LHCN-M2 (cell line): ENCODE measurements around the genes IL6, IGF2BP3, NPY, CYCS and C7orf31.

DNA sequence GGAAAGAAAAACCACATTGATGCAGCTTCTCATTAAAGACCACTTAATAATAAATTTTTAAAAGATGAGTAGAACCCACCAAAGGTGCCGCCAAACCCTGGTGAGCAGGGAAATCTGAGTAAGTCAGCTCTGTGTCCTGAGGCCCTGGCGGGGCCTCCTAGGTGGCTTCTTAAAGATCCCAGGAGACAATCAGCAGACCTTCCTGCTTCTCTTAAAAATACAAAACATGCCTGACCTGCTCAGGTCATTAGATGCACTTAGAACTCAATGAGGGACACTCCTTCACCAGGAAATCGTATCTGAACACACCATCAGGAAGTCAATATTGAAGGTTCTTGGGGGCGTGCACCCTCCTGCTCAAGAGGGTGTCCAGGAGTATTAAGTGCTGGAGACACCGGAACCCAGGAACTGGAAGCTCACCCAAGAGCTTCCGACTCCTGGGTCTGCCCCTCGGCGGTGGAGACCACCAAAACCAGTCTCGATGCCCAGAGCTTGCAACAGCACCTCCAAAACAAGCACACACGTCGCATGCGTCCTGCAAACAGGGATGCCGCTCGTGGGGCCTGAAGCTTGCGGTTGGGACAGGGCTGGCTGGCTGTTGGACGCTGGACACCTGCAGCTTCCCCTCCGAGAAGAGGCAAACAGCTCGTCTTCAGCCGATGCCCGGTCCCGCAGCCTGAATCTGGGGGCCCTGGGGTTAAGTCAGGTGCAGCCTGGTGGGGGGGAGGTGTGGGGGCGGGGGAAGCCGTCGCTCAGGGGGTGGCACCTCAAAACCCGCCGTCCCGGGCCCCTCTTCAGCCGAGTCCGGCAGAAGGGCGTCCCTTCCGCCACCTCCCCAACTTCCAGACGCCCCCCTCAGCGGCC lies 823 bp downstream of the RAPGEF5 start:
- RAMPAGE, long total RNA = no peak

DNA sequence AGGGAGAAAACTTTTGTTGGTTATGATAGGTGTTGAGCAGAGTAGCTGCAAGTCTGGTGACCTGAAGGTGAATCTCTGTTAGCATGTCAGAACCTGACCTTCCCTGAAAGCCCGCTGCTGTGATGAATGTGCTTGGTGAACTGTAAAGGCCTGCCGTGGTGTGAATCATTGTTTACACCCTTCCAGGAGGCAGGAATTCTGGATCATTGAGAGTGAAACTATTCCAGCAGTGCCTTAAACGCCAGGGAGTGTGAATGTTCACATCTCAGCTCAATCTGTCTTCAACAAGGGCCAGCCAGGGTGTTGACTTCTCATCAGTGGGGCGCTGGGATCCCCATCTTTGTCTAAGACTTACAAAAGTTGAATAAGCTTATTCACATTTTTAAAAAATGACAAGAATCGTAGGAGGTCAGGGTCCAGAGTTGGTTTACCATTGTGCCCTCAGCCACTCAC lies 775 bp upstream of the RAPGEF5 start:
- RAMPAGE, long total RNA = no peak

DNA sequence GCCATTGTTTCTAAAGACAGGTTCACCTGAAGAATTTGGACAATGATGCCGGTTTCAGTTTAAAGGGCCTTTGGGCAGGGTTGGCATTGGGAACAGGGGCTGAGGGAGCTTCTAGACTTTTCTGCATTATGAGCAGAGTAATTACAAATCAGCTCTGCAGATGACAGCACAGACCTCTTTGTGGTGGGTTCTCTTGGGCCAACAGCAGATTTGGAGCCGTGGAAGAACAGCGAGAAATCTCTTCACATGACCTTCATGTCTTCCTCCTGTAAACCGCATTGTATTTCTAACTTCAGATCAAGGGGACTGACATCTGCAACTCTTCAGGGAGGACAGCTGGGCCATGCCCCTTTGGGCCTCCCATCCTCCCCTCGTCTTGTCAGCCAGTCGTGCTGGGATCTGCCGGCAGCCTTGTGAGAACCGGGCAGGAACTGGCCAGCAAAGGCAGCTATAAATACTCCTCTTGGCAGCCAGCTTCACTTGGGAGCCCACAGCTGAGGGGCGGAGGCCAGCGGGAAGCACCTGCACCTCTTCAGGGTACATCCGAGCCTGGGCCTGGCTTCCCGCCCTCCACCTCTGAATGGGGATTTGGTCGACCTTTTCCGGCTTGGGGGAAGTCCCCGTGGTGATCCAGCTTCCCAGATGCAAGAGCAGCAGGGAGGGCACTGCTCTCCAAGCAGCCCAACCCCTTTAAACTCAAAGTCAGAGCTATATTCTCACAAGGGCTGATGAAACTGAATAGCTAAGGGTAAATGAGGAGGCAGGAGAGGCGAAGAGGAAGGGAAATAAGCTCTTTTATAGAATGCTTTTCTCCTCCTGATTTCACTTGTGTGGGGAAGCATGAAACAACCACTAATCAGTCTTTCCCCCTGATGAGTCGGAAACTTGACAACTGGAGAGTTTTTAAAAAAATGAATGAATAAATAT lies 54.7 kb downstream of the STEAP1B start:
- RAMPAGE, long total RNA = no peak

DNA sequence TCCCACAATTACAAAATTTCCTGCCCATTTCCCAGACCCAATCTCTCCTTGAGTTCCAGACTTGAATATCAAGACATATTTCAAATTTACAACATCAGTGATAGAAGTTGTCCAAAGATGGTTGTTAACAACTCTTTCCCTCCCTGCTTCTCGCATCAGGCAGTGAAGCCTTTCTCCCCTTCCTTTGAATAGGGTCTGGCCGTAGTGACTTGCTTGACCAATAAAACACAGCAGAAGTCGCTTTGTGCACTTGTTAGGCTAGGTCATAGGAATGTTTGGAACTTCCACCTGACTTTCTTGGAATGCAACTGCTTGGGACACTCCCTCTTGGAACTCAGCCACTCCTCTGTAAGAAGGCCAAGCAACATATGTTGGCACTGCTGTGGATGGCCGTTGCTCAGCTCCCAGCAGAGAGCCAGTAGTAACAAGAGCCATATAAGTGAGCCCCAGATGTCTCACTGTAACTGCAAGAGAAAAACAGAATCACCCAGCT lies 83.2 kb upstream of the STEAP1B start:
- RAMPAGE, long total RNA = no peak

DNA sequence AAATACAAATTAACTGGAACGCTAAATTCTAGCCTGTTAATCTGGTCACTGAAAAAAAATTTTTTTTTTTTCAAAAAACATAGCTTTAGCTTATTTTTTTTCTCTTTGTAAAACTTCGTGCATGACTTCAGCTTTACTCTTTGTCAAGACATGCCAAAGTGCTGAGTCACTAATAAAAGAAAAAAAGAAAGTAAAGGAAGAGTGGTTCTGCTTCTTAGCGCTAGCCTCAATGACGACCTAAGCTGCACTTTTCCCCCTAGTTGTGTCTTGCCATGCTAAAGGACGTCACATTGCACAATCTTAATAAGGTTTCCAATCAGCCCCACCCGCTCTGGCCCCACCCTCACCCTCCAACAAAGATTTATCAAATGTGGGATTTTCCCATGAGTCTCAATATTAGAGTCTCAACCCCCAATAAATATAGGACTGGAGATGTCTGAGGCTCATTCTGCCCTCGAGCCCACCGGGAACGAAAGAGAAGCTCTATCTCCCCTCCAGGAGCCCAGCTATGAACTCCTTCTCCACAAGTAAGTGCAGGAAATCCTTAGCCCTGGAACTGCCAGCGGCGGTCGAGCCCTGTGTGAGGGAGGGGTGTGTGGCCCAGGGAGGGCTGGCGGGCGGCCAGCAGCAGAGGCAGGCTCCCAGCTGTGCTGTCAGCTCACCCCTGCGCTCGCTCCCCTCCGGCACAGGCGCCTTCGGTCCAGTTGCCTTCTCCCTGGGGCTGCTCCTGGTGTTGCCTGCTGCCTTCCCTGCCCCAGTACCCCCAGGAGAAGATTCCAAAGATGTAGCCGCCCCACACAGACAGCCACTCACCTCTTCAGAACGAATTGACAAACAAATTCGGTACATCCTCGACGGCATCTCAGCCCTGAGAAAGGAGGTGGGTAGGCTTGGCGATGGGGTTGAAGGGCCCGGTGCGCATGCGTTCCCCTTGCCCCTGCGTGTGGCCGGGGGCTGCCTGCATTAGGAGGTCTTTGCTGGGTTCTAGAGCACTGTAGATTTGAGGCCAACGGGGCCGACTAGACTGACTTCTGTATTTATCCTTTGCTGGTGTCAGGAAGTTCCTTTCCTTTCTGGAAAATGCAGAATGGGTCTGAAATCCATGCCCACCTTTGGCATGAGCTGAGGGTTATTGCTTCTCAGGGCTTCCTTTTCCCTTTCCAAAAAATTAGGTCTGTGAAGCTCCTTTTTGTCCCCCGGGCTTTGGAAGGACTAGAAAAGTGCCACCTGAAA lies at the start of gene IL6:
Gene IL6 (plus strand): TSS at position 446 of the 1,233 bp plus-strand sequence.
- RAMPAGE, long total RNA = no peak

GRCh38 chr7:22980564-22980967 lies 33.4 kb downstream of the HYCC1 start:
- RAMPAGE, long total RNA = no peak

DNA sequence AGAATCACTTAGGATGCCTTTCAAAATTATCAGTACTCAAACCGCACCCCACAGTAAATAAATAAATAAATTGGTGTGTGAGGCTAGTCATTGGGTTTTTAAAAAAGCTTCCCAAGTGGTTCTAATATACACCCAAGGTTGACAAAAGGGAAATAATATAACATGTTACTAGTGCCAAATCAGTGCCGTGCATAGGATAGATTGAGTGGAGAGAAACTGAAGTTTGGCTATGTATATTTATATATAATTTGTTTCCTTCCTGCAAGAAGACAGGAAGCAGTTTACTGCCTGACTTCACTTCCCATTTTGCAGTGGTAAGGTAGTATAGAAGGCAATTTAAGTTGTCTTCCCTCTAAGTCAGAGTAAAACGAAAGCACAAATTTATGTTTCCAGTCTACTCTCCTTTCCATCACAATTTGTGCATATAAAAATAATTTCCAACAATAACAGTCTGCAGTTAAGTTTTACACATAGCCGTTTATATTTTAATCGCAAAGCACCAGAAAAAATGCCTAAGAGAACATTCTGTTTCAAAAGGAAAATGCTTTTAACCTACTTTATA lies 3.4 kb upstream of the HYCC1 start:
- RAMPAGE, long total RNA = no peak

DNA sequence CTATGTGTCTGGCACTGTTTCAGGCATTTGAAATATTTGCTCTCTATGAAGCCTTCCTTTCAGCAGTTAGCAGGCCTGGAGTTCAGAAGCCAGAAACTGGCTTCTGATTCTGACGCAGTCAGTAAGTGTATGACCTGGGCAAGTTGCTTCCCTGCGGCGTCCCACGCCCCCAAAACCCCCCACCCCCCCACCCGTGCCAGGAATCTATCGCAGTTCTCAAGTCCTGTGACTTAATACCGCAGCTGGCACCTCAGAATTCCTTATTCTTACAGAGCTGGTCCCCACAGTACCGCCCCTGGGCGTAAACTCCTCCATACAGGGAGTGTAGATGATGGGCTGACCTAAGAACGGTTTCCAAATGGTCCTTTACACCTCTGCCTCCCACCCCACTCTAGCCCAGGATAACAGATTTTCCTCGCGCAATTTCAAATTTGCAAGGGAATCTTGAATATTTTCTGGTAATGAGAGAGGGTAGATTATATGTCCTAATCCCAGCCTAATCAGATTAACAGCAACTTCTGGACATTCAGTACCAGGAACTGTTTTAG lies 588 bp upstream of the MALSU1 start:
- RAMPAGE, long total RNA = no peak

DNA sequence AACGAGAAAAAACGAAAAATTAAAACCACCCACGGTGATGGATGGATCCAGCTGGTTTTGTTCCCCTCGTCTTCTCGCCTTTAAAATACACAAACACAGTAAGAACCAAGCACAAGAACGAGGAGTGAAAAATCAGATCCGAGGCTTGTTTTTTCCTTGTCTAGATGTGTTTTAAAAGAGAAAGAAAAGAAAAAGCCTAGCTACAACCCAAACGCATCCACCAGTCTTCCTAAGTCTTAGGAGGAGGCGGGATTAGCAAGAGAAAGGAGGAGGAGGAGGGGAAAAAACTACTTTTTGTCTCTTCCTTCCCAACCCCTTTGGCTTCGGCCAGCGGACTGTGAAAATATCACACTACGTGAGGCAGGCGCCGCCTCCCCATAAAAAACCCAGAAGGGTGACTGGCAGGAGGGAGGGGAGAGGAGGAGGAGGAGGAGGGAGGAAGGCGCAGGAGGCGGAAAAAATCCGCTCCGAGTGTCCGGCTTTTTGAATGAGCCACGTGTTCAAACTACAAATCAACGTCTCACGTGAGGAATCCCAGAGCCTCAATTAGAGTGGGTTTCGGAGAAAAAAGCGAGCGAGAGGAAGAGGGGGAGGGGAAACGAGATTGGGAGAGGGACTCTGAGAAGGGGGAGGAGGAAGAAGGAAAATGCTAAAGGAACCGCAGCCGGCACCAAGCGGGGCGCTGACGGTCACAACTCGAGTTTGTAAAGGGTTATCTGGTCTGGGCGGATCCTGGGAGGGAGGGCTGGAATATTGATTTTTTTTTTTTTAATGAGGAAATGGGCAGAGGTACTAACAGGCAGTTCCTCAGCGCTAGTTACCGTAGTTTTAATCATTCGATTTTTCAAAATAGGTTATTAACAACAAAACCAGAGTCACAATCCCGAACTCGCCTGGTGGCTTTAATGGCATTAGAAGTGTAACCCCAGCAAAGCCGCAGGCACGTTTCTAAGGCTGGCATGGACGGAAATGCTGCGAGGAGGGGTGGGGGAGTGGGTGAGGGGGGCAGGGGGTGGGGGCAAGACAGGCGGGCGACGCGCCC lies at the start of gene IGF2BP3:
Gene IGF2BP3 (minus strand): TSS at position 353 of the 1,042 bp plus-strand sequence.
- RAMPAGE, long total RNA = no peak

GRCh38 chr7:23505454-23506294 lies 26.1 kb downstream of the TRA2A start:
- RAMPAGE, long total RNA = no peak

DNA sequence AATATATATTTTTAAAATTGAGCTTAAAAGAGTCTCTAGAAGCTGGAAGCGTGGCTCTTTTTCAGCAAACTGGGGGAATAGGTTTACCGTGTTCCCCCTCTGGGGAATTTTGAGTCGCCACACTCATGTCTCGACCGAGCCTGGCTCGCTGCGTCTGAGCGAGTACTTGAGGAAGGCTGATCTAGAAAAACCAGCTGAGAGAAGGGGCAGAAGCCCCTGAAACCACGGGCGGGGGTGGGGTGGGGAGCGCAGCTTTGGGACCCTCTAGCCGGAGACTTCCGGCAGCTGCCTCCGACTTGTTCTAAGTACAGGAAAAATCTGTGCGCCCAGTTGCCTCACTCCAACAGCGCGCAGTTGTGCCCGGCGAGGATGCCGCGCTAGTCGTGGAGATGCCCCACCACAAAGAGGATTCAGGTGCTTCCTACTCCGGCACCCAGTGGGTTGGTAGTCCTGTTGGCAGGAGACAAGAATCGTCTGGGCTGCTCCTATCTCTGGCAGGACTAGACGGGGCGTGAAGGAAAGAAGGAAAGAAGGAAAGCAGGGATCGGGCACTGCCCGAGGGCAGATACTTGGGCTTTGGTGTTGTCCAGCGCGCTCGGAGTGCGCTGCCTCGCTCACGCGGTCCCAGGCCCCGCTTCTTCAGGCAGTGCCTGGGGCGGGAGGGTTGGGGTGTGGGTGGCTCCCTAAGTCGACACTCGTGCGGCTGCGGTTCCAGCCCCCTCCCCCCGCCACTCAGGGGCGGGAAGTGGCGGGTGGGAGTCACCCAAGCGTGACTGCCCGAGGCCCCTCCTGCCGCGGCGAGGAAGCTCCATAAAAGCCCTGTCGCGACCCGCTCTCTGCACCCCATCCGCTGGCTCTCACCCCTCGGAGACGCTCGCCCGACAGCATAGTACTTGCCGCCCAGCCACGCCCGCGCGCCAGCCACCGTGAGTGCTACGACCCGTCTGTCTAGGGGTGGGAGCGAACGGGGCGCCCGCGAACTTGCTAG lies at the start of gene NPY:
Gene NPY (plus strand): TSS at position 841 of the 988 bp plus-strand sequence.
- RAMPAGE, long total RNA = no peak

GRCh38 chr7:24573573-24574432 lies 551 bp downstream of the PALS2 start:
- RAMPAGE, long total RNA = no peak

GRCh38 chr7:24755916-24756577 lies 1.2 kb downstream of the GSDME start:
- RAMPAGE, long total RNA = no peak

DNA sequence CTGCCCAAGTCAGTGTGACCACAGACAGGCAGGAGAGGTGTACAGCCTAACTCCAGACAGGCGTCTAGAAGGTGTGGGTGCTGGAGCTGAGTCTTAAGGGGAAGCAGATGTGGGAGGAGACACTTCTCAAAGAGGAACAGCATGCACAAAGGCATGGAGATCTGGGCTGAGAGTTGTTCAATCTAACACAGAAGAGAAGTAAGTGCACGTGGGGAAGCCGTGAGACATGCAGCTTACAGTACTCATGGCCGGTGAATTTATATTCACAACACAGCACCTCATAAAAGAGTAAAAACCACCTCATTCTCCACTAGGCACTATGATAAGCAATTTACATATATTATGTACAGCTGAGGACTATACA lies 23.9 kb upstream of the GSDME start:
- RAMPAGE, long total RNA = no peak

DNA sequence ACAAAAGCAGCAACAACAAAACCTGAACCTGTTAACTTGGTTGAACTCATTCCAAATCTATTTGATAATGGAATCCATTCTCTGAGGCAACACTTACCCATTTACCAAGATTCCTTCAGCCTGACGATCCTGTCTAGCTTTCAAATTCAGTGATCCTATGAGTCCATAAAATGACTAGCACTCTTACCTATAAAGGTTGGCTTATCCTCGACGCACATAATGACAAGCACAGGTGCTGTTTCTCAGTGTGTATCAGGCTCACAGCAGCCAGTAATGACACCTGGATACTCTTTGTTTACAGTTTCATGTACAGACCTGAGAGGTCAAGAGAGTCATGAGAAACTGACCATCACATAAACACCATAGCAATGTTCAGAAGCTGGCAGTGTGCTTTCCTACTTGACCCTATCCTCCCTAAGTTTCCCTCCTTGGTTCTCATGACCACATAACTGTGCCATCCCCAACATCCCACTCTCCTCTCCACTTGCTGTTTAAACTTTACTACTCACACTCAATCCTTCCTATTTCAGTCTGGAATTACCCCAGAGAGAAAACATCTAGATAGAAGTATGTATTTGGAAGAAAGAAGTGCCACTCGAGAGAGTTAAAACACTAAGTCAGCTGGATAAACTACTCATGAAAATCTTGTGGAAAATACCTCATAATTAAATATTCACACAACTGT lies 62.0 kb downstream of the OSBPL3 start:
- RAMPAGE, long total RNA = no peak

GRCh38 chr7:24981132-24981550 lies 1.2 kb upstream of the OSBPL3 start:
- RAMPAGE, long total RNA = no peak

DNA sequence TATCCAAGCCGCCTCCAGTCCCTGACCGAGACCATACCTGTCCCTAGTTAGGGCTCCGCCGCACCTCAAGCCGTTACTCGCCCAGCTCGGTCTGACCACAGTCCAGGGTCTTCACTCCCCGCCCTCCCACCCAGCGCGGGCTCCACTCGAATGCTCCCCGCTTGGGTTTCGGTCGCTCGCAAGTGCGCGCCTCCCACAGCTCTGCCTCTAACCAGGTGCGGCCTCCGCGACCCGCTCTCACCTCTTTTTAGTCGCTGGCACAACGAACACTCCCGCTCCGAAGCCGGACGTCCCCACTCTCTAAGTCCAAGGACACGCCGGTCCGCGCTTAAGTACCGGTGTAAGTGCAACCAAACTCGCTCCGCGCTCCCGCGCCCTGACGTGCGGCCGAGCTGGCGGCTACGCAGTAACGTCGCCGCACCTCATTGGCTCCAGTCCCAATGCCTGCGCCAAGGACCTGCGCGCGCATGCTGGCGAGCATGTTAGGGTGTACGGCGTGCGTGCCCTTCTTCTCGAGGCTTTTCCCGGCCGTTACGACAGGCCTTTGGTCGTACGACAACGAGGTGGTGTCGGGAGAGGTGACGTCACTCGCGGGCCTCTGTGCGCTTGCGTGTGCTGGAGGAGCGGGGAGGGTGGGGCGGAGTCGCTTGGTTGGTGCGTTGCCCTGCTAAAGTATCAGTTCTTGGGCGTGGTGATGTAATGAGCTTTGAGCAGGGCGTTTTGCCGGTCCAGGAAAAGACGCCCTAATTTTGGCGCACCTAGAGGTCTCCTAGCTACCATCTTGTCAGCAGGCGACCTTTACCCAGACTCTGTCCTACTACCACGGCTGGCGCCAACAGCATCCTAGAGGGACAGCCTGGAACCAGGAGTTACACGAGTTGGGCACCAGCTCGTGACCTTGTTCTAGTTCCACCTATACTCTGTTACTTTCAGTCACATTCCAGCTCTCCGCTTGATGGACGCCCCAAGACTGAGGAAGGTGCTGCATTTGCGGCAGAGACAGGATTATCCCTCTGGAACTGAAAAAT lies at the start of gene CYCS:
Gene CYCS (minus strand): TSS at position 302 of the 1,028 bp plus-strand sequence.
- RAMPAGE, long total RNA = start-site peak on the minus strand centred at position 330 of the sequence, 58 bp wide, 467 reads

GRCh38 chr7:25179516-25180868 lies at the start of gene C7orf31:
Gene C7orf31 (minus strand): TSS chr7:25180354.
- RAMPAGE, long total RNA = no peak

DNA sequence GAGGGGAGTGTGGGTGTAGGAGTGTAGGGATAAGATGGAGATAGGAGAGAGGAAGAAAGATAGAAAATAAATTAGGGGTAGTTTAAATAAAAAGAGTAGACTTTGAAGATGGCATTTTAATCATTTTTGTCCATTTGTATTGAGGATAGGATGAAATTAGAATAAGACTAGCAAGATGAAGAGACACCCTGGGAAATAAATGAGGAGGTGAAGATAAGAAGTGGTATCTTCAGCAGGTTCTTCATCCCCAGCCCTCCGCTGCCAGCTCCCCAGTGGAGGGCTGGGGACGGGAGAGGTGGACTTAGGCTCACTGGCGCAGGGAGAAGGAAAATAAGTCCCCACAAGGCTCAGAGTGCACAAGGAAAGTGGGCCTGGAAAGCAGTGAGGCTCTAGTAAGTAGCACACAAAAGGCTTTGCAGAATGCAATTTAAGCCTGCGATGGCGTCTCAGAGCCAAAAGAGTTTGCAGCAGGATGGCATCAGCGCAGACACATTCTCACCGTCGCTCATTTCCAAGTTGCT lies 98.1 kb upstream of the NPVF start:
- RAMPAGE, long total RNA = no peak

- RAMPAGE, long total RNA = no peak
These were observed 381.4 kb upstream of the NFE2L3 start for GRCh38 chr7:25770496-25771199.